ENCODE measurements around a stretch of chr17.

- PRO-cap = no peak
- RRBS = no CpG with 5 or more reads among the region's 10 CpGs
Observed at GRCh38 chr17:57406703-57407203, 150.4 kb downstream of the MSI2 start.

DNA sequence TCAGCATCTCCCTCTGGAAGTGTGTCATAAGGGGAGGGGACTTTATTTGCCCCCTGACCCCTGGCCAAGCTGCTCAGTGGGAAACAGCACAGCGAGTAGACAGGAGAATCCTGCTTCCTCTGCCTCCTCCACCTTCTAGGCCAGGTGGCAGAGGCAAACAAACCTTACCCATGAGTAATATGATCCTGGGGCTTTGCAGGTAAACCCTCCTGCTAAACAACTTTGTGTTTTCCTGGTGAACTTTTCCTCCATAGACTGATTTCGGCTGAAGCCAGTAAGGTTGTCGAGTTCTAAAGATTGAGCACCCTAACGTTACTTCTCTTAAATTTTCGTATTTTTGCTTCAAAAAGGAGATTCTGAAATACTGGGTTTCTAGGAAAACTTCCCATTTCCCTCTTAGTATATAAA lies 151.5 kb downstream of the MSI2 start:
- PRO-cap = unidirectional peak, plus-strand start at position 76 of the sequence
- RRBS = no CpG with 5 or more reads among the region's 5 CpGs

DNA sequence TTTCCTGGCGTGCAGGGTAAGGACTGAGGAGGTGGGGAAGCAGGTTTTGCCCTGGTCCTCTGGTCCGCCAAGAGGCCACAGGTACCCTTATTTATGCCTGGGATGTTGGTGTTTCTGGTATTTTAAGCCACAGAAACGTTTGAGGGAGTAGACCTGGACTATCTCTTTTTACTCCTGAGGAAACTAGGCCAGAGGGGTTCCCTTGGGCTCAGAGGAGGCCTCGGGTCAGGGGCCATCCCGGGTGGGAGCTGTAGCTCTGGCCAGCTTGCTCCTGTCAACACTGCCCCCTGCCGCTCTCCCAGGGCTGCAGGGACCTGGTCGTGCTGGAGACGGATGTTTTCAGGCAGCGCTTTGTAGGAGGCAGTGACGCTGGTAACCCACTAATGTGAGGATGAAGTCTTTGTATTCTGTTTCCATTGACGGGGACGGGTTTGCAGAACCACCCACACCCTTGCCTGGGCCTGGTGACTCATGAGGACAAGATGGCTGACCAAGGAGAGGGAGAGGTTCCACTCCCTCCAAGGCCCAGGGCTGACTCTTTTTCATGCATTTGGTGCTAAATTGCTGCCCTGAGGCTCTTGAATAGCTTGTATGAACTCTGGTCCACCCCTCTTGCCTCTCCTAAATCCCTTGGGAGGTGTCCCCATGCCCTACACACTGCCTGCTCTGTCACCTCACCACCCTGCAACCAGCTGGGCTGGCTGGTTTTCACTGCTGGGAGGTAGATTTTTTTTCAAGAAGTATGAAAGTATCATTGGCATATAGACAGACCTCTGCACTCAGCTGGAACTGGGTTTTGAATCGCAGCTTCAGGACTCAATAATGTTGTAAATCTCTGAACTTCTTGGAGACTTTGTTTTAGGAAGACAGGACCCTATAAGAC lies 184.6 kb downstream of the MSI2 start:
- PRO-cap = no peak
- RRBS = no CpG with 5 or more reads among the region's 13 CpGs

- PRO-cap = no peak
- RRBS = no CpG with 5 or more reads among the region's 24 CpGs
Observed at GRCh38 chr17:57445559-57446771, 189.6 kb downstream of the MSI2 start.

GRCh38 chr17:57462985-57463711 lies 206.8 kb downstream of the MSI2 start:
- PRO-cap = no peak
- RRBS = 96% methylated on average over 2 of the region's 10 CpGs

DNA sequence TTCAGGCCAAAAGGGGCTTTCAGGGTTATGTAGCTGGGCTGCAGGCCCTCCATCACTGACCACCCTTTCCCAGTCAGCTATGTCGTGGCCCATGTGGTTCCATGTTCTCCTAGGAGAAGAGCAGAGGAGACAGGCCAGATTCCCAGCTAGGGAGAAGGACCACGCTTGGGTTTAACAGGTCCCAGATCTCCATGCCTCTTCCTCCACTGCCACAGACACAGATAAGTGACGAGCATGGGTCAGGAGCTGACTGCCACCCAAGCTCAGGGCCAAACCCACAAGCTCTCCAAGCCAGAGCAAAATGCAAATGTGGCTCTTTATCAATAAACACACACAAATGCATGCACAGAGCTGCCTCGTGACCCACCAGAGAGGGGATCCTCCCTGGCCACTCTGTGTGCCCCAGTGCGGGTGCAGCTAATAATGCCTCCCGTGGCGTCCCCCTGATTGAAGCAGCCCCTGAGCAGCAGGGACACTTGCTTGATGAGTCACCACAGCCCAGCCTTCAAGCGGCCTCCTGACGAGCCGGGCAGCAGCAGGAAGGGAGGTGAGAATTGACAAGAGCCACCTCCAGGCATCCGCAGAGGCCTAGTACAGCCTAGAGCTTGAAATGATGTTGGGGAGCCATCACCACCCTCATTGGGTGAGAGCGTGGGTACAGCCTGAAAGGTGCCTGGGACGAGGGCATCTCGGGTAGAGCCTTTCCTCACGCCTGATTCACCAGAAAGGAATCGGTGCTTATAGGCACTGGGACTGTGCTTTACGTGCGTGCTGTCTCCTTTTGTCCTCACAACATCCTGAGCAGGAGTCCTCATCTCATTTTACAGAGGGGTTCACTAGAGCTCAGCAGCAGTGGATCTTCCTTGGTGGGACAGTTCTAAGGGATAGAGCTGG lies 143.8 kb downstream of the CCDC182 start:
- PRO-cap = no peak
- RRBS = no CpG with 5 or more reads among the region's 18 CpGs

DNA sequence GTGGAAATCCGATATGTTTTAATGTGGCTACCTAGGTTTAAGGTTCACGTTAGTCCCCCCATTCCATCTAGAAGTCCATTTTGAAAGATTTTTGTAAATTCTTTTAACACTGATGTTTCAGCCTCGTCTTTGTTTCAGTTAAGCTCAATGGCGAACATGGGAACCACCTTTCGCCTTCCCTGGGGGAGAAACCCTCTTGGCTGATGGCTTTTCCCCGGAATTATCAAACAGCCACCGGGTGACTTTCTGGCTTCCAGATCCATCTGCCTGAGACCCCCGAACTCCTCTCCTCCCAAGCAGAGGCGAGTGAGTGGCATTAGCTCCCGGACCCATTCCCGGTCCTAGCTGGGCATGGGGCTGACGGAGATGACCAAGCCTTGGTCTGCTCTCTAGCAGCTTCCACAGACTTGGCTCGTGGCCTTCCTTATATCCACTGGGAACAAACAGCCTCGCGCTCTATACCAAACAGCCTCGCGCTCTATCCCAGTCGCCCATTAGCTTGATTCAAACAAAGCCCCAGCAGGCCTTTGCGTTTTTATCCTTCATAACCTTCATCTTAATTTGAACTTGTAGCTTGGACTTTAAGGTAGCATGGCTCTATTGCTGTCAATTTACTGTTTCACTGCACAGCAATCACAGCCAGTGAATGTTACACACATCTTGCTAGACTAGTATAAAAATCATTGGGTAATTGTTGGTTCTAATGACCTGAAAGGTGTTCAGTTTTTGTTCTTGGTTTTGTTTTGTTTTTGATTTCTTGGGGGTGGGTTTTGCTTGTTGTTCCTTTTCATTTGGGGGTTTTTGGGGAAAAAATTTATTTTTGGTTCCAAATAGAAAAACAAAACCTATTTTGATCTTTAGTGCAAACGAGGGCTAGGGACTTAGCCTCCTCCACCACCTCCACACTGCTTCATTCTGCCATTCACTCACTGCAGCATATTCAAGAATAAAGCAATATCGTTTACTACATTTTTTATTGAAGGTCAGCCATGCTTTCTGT lies 62.2 kb downstream of the CCDC182 start:
- PRO-cap = no peak
- RRBS = 95% methylated on average over 3 of the region's 21 CpGs

DNA sequence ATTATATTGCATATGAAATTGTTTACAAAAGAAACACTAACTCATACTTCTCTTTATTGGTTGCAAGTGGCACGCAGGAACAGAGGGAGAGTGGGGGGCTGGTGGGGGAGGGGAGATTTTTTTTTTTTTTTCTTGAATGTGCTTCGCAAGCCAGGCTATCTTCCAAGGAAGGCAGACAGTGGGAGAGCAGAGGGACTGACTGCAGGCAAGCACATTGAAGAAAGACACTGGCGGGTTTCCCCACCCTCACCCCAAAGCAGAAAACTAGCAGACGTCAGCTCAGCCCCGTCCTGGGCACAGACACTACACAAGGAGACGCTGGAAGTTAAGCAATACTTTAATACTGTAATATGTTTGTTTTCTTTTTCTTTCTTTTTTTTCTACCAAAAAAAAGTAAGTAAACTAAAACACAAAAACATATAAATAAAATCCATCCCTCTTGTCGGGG lies 61.5 kb downstream of the CCDC182 start:
- PRO-cap = no peak
- RRBS = no CpG with 5 or more reads among the region's 7 CpGs

GRCh38 chr17:57890130-57890865 lies 40.5 kb upstream of the MRPS23 start:
- PRO-cap = no peak
- RRBS = 89% methylated on average over 4 of the region's 7 CpGs

DNA sequence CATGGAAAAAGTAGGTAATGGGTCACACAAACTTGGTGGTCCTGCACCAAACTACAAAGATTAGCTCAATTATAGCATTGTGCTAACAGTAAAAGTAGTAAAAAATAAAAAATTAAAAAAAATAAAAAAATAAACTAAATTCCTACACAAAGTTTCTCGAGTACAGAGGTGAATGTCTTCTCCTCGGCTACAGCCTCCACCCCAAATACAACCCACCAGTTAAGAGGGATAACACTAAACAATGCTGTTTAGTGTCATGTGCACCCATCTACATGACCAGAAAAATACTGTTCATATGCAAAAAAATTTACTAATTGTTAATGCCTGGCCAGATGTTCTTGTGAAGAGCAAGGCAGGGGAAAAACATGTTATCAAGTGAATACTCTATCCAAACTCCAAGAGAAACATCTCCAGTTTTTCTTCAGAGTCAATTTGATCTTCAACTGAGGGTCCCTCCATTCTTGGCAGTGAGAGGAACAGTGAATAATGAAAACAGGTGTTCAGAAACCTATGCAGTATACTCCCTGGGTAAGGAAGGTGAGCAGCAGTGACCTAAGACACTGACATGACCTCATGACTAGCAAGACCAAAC lies 4.4 kb upstream of the VEZF1 start:
- PRO-cap = no peak
- RRBS = no CpG with 5 or more reads among the region's 2 CpGs

DNA sequence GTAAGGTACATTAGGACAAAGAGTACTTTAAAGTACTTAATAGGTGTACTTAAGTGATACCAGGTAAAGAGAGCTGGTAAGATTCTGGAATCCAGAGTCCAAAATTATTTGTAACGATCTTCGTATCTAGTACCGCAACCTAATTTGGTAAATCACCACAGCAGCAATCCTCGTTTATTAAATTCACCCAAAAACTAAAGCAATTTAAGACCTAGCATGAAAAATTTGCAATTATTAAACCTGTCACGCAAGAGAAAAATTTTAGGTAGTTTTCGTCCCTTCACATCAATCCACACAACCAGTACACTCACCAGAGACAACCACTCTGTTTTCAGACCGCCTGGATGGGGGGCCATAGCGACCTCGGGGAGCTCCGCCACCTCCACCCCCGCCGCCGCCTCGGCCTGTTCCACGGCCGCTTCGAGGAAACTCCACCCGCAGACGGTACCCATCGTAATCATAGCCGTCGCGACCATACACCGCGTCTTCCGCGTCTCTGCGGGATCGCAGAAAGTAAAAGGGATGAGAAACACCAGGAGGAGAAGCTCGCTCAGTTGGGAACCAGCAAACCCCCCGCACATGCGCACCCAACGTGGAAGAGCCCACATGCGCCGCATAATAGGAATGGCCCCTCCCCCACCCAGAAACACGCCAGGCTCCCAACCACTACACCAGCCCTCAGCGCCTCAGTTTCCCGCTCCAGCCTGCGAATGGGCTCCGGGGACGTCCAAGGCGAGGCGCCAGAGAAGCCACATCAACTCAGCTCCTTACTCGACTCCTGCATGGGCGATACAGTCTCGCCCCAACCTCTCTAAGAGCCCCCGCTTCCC lies 799 bp downstream of the SRSF1 start:
- PRO-cap = unidirectional peak, plus-strand start at position 334 of the sequence; bidirectional peak, plus-strand start at position 689 of the sequence, minus-strand start at position 515 of the sequence
- RRBS = no CpG with 5 or more reads among the region's 47 CpGs

GRCh38 chr17:58060568-58061194 lies 22.5 kb upstream of the DYNLL2 start:
- PRO-cap = no peak
- RRBS = no CpG with 5 or more reads among the region's 9 CpGs

DNA sequence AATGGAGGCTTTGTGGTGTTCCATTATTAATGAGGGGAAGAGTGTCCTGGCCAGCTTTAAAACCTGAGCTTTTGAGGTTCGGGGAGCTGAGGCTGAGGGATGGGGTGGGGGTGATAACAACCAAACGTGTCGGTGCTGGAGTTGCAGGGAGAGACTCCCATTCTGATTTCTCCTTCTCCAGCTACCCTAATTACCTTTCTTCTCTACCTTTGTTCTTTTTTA lies 5.6 kb downstream of the DYNLL2 start:
- PRO-cap = no peak
- RRBS = no CpG with 5 or more reads among the region's 3 CpGs

GRCh38 chr17:58309066-58309584 lies 19.5 kb downstream of the TSPOAP1 start:
- PRO-cap = no peak
- RRBS = no CpG with 5 or more reads among the region's 15 CpGs

DNA sequence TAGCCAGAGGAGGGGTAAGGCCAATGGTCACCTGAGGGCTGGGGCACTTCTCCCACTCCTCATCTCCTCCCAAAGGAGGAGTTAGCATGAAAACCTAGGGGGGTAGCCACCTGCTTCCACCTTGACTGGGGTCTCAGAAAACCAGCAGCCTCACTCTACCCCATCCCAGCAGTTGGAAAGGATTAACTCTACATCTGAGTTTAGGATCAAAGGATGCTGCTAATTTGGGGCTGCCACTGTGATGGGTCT lies 3.0 kb downstream of the TSPOAP1 start:
- PRO-cap = no peak

DNA sequence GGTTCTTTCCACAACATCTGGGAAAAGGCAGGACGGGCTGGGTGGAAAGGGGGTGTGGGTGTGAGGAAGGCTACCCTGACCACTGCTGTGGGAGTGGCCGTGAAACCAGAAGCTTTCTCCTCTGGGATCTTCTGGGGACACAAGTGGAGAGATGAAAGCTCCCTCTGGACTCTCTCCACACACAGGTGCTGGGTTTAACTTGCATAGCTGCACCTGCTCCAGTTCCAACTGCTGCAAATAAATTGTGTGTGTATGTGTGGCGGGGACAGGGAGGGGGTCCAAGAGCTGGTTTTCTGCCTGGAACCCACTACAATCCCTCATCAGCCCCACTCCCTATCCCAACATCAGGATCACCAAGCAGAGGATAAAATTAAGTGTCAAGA lies 8.1 kb upstream of the TSPOAP1 start:
- PRO-cap = no peak
- RRBS = no CpG with 5 or more reads among the region's 3 CpGs

DNA sequence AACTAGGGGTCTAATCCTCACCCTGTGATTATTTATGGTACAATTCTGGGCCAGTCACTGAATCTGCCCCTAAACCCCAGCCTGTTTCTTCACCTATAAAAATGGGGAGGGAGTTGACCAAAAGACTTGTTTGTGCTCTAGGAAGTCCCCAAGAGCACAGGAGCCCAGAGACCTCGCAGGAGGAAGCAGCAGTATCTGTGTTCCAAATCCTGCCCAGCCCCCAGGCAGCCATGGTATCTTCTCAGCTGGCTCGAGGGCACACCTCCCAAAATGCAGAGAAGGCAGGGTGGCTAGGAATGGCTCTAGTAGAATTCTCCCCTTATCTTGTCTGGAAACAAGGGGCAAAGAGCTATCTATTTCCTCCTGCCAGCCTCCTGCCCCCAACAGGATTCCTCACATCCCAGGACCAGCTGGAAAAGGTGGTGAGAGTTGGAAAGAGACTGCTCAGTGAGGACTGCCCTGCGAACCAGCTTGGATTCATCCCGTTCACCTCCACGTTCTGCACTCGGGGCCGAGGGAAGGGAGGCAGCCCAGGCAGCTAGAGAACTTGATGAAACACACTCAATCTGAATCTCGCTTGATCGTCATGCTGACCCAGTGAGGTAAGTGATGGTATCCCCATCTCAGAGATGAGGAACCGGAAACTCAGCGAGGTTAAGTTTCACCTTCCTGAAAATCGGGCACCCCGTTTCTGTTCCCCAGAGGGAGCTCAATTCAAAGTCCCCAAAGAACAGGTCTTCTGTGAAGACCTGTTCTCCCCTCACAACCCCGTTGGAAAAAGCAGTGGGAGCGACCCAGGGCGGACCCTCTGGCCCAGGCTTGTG lies 8.7 kb upstream of the TSPOAP1 start:
- PRO-cap = no peak
- RRBS = no CpG with 5 or more reads among the region's 16 CpGs

- PRO-cap = no peak
- RRBS = no CpG with 5 or more reads among the region's 3 CpGs
Observed at GRCh38 chr17:58381953-58382764, 30.2 kb upstream of the SUPT4H1 start.

GRCh38 chr17:58387673-58387935 lies 29.7 kb downstream of the RNF43 start:
- PRO-cap = no peak
- RRBS = no CpG with 5 or more reads among the region's 1 CpG

DNA sequence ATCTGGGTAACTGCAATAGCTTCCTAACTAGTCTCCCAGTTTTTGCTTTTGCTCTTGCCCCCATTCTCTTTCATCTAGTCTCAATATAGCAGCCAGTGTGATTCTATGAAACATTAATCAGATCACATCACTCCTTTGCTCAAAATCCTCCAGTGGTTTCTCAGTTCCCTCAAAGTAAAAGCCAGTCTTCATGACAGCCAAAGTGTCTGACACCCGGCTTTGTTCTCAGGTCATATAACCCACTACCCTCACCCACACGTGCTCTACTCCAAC lies 4.5 kb downstream of the MTMR4 start:
- PRO-cap = no peak
- RRBS = no CpG with 5 or more reads among the region's 2 CpGs